Ishikawa (cell line): ENCODE measurements around a stretch of chr6.

- RRBS = no CpG with 5 or more reads among the region's 10 CpGs
These were observed 16.9 kb downstream of the CDYL start for GRCh38 chr6:4792976-4793569.

- RRBS = no CpG with 5 or more reads among the region's 27 CpGs
These were observed 50.2 kb downstream of the RPP40 start for GRCh38 chr6:4953440-4954204.

DNA sequence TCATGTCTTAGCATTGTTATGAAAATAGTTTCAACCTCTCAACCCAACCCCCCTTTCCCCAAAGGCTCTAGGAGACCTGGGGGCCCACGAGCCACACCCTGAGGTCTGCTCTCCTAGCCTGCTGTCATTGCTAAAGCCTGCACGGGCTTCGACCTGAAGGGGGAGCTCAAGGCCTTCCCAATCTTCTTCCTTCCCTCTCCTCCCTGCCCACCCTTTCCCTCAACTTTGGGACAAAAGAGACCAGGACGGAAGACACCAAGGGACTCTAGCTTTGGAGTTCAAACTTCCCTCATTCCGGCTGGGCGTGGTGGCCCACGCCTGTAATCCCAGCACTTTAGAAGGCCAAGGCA lies 28.0 kb upstream of the PPP1R3G start:
- RRBS = no CpG with 5 or more reads among the region's 7 CpGs

DNA sequence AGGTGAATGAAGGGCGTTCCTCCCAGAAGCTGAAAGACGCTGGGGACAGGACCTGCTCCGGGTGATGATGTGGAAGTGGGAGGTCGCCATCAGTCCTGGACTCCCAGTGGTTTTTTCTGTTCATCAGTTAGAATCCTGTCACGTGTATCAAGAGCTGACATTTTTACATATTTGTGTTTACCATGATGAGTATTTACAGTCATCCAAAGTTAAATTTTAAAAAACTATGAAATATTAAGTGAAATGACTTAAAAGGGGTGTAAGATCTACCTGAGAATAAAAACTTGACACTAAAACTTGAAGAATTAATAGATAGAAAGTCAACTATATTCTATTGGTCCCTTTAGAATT lies 7.8 kb upstream of the PPP1R3G start:
- RRBS = no CpG with 5 or more reads among the region's 5 CpGs

DNA sequence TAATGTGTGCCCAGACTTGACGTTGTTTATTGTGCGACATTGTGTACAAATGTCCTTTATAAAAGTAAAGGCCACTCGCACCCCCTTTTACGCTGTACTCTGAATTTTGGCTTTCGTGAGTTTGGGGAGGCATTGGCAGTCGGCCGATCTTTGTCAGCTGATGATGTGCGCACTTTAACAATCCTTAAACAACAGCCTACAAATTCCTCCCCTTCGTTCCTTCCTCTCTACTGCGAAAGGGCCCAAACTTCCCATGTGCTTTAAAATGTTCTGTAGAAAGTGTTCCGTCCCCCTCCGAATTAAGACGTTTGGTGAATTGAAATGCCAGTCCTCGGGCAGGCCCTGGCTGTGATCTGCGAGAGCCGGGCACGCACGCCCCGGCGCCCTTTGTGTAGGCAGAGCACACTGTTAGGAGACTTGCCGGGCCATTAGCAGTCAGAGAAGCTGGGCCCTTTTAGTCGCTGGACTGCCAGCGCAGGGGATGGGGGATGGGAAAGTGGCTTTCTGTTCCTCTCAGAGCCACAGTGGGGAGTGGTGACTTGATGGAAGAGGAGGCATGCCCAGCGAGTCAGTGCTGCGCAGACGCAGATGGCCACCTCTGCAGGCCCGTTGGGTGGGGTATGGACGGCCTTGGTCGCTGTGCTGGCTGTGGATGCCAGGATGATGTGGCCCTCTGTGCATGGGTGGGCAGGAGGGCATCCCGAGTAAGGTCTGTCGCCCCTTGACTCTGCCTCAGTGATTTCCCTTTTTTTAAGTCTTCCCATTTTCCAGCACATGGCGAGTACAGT lies 2.2 kb downstream of the PPP1R3G start:
- RRBS = 100% methylated on average over 1 of the region's 32 CpGs

DNA sequence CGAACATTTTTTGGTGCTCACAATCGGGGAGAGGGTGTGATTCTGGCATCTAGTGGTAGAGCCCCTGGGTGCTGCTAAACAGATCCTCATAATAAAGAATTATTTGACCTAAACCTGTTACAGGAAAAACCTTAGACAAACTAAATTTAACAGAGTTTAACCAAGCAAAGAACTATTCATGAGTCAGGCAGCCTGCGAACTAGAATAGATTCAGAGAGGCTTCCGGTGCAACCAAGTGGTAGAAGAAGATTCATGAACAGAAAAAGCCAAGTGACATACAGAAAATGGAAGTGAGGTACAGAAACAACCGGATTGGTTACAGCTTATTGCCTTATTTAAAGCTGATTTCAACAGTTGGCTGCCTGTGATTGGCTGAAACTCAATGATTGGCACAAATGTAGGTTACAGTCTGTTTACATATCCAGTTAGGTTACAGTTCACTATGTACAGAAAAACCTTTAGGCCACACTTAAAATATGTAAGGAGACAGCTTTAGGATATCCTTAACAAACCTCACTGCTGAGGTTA lies 10.1 kb downstream of the PPP1R3G start:
- RRBS = no CpG with 5 or more reads among the region's 5 CpGs

- RRBS = no CpG with 5 or more reads among the region's 10 CpGs
These were observed 22.9 kb downstream of the PPP1R3G start for GRCh38 chr6:5108012-5108569.

- RRBS = 87% methylated on average over 3 of the region's 6 CpGs
These were observed 85.1 kb downstream of the LYRM4 start for GRCh38 chr6:5175625-5176043.

DNA sequence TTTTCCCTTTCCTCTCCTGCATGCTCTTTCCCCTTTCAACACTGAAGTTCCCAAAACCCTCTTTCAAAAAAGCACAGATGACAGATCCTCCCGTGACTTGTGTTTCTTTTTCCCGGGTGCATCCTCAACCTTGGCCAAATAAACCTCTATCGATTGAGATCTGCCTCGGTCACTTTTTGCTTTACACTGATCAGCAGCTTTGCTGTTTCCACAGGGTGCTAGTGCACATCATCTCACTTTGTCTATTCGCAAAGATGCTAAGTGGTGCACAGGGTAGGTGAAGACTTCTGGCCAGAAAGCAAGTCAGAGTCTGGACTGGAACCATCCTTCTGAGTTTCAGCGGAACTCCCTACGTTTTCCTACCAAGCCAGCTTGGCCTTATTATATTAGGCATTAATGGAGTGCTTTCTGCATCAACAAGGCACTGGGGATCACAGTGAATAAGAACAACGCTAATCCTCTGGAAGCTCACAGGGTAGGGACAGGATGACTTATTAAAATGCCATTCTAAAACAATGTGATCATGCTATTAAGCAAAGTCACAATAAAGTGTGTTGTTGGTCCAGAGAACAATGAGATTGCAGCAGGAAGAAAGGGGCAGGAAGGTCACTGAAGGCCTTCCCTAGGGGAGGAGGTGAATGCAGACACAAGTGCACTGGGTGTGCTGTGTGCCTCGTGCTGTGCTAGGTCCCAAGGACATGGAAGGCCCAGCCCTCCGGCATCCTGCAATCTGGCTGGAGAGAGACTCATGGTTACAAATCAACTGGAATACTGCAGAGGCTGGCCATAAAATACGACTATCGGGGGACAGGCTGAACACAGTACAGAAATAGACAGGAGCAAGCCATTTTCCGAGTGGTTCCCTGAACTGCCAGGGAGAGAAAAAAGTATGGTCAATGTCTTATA lies 55.9 kb downstream of the LYRM4 start:
- RRBS = no CpG with 5 or more reads among the region's 13 CpGs

- RRBS = 17% methylated on average over 2 of the region's 13 CpGs
These were observed 7.0 kb downstream of the NRN1 start for GRCh38 chr6:5999782-6000069.

- RRBS = 20% methylated on average over 2 of the region's 7 CpGs
These were observed 70.3 kb upstream of the F13A1 start for GRCh38 chr6:6390589-6391241.

DNA sequence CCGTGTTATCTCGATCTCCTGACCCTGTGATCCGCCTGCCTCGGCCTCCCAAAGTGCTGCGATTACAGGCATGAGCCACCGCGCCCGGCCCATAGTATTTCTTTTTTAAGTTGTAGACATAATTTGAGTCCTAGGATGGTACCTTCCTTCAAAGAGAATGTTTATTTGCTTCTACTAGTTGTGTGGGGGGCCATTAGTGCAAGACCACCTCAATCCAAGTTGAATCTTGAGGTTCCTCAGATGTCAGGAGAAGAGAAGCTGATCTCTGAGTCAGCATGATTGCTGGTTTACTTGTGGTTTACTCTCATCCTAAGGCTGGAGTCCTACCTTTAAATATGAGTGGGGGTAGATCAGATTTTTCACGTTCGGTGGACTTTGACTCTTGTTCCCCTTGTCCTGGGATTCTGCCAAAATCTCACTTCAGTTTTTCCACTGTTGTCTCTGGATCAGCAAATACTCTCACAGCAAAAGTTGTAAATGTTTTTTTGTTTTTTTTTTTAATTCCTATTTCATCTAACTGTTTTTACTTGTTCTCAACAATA lies 84.5 kb upstream of the F13A1 start:
- RRBS = no CpG with 5 or more reads among the region's 10 CpGs

DNA sequence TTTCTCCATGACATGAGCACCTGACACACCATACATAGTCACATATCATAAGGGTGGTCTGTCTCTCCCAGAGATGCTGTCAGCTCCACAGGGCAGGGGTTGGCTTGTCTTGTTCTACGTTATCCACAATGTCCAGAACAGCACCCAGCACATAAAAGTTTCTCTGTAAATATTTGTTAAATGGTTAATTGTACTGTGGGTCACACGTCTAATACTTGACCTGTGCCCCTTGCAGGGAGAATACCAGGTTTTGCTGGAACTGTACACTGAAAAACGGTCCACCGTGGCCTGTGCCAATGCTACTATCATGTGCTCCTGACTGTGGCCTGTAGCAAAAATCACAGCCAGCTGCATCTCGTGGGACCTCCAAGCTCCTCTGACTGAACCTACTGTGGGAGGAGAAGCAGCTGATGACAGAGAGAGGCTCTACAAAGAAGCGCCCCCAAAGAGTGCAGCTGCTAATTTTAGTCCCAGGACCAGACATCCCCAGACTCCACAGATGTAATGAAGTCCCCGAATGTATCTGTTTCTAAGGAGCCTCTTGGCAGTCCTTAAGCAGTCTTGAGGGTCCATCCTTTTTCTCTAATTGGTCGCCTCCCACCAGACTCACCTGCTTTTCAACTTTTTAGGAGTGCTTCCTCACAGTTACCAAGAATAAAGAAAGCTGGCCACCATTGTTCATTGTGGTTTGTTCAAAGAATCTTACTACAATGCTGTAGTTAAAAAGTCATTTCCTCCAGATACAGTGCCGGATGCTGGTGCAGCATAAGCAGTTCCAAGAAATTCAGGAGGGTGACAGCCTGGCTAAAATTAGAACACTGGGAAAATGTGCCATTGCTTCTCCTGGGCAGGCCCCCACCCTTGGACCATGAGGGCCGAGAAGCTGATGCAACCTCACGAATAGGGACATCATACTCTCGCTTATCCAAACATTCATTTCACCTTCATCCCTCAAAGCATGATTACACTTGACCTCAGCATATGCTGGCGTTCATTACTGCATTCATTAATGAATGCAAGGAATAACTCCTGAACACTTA lies 66.1 kb downstream of the LY86 start:
- RRBS = no CpG with 5 or more reads among the region's 13 CpGs

DNA sequence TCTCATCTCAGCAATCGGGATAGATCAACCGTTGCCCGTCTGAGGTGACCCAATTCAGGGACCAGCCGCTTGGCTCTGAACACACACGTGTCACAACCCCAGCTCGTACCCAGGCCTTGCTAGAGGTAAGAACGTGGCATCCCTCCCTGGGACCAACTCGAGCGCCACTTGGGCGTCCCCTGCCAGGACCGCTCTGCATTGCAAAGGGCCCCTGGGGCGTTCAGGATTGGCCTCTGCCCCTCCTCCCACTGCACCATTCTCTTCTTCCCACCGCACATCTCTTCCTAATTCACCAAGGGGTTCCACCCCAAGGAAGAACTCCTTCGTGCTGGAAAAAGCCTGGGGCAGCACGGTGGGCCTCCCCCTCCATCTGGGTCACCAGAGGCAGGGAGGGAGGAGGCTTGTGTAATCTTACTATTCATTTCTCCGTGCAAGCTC lies 136.7 kb downstream of the LY86 start:
- RRBS = no CpG with 5 or more reads among the region's 16 CpGs

- RRBS = no CpG with 5 or more reads among the region's 3 CpGs
These were observed 160.4 kb downstream of the LY86 start for GRCh38 chr6:6748962-6749368.

DNA sequence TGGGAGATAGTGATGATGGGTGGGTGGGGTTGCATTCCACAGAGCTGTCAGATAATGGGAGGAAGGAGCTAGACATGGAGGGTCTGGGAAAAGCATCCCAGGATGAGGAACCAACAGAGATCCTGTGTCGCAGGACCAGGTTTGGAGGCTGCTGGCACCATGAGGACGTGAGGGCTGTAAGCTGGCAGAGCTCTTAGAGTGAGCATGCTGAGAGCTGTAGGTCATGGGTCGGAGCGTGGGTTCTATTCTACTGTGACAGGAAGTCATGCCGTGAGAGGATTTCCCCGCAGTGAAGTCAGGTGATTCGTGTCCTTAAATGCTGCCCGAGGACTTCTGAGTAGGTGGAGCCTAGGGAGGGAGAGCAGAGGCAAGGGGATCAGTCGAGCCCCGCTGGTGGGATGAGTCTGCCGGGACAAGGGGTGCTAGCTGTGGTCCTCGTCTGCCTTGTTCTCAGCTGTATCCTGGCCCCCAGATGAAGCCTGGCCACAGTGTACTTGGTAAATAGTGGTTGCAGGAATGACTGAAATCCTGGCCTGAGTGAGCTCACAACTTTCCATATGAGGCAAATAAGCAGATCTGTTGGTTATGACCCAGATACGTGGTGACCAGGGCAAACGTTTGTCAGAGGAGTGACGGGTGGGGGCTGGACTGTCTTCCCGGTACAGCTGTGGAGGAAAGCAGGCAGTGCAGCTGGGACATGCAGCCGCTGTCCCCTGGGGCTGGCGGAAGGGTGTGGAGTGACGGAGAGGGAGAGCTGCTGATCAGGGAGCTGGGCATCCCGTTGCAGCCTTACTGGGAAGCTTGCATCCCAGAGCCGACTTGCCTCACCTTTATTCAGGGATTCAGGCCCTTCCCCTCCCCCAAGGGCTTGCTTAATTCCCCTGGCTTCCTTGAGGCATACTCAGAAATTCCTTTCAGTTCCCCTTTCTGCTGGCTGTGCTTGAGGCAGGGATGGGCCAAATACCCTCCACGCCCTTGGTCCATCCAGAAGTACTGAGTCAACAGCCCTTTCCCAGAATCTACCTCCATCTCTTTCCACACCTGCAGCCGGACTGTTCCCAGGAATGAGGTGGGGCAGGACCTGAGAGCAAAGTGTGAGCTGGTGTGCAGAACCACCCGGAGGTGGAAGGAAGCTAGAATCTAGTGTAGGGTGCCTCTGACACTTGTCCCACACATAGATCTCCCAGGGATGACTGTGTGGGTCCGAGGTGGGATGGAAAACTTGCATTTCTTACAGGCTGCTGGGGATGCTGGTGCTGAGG lies 250.9 kb upstream of the RREB1 start:
- RRBS = 72% methylated on average over 2 of the region's 25 CpGs

DNA sequence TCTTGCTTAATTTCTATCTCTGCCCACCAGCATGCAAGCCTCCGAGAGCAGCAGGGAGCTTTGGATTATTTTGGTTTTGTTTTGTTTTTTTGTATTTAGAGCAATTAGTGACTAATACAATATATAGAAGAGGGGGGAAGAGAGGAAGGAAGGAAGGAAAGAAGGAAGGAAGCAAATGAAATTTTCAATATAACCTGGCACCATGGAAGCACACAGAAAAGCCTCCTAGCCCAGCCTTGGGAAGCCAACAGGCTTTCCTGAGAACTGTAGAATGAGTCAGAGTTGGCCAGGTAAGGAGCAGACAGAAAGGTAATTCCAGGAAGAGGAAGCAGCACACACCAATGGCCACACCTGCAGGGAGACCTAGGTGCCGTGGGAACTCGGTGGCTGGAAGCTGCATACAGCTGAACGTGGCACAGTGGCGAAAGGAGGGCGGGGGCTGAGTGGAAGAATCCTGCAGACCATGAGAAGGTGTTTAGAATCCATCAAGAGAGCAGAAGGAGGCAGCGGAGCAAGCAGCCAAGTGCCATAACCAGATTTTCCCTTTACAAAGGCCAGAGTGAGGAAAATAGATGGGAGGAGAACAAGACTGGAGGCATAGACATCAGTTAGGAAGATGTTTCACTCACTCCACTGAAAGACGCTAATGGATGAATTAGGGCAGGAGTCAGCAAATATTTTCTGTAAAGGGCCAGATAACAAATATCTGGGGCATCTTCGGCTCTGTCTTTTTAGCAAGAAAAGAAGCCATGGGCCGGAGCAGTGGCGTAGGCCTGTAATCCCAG lies 224.7 kb upstream of the RREB1 start:
- RRBS = no CpG with 5 or more reads among the region's 11 CpGs

DNA sequence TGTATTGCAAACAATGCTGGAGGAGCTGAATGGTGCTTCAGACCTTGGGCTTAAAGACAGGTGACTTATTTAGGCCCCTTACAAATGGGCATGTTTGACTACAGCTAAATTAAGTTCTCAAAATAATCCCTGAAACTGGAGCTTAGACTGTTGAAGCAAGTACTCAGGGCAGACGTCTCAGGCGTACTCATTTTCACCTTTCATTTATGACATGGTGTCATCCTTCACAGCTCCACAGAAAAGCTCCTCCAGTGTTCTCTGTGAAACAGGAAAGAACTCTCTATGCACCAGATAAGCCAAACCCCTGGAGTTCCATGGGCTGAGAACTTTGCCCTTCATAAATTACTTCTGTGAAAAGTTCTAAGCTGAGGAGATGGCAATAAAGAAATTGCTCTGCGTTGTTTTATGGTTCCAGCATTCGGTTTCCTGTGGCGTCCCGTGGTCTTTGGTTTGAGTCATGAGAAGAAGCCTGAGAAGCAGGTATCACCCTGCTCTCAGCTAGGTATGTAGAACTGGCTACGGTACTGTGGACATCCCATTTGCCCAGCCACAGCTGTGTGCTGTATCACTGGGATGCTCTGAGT lies 20.3 kb upstream of the RREB1 start:
- RRBS = no CpG with 5 or more reads among the region's 7 CpGs

- RRBS = 51% methylated on average over 15 of the region's 38 CpGs
These were observed 517 bp upstream of the RREB1 start for GRCh38 chr6:7107232-7107655.